Neural crest cell (in vitro differentiated cells): Measurements from ENCODE around the gene ZCCHC4.

GRCh38 chr4:25254888-25255514, 21.2 kb downstream of the PI4K2B start:
- PRO-cap = no peak

DNA sequence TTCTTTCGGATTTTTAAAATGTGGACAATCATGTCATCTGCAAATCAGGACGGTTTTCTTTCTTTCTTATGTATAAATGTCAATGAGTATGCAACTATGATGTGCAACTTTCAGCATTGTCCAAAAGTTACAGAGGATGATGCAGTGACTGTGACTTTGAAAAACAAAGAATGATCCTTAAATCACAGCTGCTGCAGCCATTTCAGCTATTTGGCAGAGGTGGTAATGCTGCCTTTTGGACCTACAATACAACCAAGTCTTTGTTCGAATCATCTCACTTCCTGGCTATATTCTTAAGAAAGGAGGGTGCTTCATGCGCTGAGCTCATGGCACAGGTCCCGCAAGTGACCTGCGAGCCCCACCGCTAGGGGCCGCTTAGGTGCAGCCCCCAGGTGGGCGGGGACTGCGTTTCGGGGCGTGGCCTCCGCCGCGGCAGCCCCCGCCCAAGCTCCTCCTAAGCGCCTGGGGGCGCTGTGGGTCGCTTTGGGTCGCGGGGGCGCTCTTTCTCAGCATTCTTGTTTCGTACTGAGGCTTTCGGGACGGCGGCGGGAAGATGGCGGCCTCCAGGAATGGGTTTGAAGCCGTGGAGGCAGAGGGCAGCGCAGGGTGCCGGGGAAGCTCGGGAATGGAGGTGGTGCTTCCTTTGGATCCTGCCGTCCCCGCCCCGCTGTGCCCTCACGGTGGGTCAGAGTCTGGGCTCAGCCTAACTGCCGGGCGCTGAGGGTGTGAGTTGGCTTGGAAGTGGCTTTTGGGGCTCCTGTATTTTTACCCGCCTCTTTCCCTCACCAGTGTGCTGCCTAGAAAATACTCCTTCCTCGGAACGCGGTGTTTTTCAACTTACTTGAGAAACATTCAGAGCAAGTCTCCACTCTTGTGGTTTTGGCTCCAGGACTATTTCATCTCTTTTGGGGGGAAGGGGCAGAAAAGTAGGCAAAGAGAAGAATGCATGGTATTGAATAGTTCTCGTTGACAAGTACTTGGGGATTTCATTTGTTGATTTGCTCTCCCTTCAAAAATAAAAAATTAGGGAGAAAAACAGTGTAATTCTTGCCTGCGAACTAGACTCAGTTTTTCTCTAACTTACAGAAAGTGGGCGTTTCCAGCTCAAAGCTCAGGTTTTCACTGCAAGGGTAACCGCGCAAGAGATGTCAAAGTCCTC, at the start of gene ZCCHC4:
Gene ZCCHC4 (plus strand): TSS at position 518 of the 1,159 bp plus-strand sequence.
- PRO-cap = bidirectional peak, plus-strand start at position 518 of the sequence, minus-strand start at position 262 of the sequence; bidirectional peak, plus-strand start at position 763 of the sequence, minus-strand start at position 806 of the sequence

- PRO-cap = no peak
Observed at GRCh38 chr4:25781935-25782653, 80.7 kb downstream of the SEL1L3 start.

GRCh38 chr4:25790012-25790627, 72.7 kb downstream of the SEL1L3 start:
- PRO-cap = no peak

DNA sequence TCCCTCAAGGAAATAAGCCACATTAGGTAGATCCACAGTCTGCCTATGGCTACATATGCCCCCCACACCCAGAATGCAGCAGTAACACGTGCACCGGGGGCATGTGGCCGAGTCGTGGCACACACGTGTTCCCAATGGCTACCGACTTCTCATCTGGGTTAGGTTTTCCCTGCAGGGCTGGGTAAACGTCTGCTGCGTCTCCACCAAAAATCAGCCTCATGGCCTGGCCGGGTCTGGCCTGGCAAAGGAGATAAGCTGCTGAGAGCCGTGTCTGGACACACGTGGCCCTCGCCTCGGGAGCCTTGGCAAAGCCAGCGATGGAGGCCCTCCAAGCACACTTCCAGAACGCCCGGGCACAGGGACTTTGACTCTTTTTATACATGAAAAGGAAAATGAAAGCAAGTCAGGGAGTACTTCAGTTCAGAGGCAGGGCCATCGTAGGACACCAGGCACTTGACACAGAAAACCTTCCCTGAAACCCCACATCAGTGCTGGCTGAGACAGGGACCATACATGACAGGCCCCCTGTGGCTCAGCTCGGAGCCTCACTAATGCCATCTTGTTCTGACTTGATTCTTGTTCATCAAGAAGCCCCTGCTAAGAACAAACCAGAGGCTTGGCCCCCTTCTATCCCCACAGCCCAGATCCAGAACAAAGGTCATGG, 19.1 kb downstream of the SEL1L3 start:
- PRO-cap = no peak

- PRO-cap = no peak
Observed at GRCh38 chr4:25847245-25847605, 15.6 kb downstream of the SEL1L3 start.

GRCh38 chr4:26362561-26363045, 41.8 kb downstream of the RBPJ start:
- PRO-cap = no peak

DNA sequence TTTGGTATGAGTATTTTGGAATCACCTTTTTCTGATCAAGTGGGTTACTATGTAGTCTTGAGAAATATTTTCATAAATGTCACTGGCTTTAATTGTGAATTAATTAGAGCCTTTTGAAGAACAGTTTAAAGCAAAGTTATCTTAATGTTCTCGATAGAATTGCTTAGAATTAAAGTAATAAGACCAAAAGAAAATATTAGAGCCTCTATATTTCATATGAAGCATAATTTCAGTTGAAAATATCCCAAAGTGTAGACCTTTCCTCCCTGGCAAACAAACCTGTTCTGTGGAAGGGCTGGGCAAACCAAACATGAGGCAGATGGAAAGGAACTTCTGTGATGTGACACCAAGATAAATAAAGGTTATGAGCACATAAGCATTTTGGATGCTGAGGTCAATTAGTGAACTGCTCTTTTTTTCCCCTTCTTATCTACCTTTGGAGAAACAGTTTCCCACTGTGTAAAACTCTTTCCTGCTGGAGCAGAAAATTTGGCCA, 109.7 kb upstream of the STIM2 start:
- PRO-cap = no peak

GRCh38 chr4:26863500-26863833, 2.8 kb downstream of the STIM2 start:
- PRO-cap = no peak

DNA sequence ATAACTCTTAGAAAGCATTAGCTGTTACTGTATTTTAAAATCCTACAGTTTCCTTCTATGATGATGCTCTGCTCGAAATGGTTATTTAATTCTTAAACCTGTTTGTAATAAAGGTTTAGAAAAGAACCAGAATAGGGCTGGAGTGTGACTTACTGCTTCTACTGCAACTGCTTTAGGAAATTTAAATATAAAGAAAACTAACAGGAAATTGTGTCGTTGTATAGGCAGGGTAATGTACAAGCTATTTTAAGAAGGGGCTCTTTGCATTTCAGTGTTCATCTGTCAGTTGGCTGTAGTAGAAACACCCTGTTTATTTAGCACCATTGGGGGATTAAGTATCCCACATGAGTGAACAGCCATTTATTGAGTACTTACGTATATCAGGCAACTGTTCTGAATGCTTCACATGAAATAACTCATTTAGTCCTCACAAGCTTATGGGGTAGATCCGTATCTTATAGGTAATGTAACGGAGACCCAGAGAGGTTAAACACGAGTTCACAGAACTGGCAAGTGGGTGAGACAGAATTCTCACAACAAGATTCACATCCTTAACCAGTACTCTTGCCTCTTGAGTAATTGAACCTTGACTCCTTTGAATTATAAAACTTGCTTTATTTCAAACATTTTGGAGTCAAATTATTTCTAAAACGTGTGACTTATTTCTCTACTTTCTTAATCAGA, 23.9 kb downstream of the STIM2 start:
- PRO-cap = no peak

DNA sequence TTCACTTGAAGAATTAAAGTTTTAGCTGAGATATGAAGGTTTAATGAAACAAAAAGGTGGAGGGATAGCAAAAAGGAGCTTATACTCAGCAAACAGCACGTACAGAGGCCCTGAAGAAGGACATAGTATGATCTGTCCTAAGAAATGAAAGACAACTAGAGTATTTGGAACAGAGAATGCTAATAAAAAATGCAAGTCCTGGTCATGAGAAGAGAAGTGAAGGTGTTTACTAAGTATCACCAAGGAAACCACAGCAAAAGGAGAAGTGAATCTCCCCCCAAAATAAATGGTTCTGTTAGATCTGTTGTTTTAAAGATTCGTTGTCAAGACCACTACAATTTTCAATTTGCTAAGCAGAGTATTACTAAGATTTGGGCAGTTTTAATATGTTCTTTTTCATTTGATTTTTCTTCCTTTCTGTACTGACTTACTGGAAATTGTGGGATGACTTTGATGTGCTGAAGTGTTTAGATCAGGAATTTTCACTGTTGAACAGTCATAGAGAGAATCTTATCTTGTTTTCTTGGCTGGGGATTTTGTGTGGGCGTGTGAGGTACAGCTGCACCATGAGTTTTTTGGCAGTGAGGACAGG, 132.0 kb downstream of the STIM2 start:
- PRO-cap = no peak

DNA sequence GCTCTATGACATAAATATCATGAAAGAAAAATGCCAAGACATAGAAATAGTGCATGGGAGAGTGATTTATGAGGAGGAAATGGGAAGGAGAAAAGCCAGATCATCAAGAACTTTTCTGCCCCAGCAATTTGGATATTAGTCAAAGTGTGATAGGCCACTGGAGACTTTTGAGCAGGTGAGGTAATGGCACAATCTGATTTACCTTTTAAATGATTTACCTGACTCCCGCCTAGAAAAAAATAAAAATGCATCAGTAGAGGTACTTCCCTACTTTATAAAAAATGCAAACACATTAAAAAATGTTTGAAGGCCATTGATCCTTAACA, 688.2 kb upstream of the PCDH7 start:
- PRO-cap = no peak

GRCh38 chr4:36228446-36229044, 15.8 kb downstream of the ARAP2 start:
- PRO-cap = no peak

DNA sequence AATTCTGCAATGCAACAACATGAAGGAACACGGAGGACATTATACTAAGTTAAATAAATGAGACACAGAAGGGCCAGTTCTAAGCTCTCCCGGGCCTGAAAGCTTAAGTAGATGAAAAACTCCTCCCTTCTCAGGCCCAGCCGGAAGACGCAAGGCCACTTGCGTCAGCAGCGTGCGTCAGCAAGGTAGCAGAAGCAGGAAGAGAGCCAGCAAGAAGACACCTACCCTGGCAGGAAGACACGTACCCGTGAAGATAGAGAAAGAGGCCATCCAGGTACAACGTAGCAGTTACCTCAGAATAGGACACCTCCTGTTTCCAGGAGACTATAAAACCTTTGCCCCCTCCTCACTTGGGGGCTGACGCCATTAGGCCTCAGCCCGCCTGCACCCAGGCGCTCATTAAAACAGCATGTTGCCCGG, 242.9 kb upstream of the NWD2 start:
- PRO-cap = no peak

DNA sequence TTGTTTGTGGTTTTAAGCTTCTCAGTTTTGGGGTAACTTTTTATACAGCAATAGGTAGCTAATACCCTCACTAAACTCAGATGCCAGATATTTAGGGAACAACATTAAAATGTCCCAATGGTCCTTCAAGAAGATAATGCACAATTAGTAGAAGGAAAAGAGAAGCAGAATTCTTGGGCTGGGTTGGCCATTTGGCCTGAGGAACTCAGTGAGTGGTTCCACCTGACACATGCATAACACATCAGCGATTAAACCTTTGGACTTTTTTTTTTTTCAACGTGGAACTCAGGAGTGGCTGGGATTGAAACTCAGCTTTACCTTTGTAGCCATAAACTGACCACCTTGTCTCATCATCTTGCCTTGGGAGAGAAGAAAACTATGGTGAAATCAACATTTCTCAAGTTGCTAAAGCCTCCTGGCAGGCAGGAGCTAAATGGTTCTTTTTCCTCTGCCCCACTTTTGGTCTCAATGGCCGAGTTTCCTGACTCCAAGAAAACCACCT, 16.2 kb downstream of the PTTG2 start:
- PRO-cap = no peak

DNA sequence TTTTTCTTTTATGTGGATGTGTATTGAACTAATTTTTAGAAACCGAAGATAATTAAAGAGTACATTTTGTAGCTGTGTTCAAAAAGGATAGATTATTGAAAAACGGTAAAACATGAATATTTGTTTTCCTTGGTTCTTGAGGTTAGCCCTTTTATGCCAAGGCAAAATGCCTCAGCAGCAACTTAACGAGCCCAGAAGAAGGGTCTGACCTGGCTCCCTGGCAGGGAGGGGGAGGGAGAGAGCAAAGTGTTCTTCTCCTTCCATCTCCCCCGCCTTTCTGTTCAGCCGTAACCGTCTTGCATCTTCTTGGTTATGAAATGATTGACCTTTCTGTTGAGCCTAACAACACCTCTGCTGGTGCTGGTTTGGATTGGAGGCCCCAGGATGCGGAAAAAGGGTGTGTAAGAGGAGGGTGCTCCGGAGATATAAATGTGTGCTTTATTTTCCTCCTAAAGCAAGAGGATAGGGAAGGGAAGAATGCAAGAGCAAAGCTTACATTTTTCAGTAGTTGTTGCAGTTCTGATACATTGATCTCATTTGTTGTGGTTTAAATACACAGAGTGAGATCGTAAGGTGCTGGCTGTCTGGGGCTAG, 44.7 kb downstream of the PTTG2 start:
- PRO-cap = no peak

DNA sequence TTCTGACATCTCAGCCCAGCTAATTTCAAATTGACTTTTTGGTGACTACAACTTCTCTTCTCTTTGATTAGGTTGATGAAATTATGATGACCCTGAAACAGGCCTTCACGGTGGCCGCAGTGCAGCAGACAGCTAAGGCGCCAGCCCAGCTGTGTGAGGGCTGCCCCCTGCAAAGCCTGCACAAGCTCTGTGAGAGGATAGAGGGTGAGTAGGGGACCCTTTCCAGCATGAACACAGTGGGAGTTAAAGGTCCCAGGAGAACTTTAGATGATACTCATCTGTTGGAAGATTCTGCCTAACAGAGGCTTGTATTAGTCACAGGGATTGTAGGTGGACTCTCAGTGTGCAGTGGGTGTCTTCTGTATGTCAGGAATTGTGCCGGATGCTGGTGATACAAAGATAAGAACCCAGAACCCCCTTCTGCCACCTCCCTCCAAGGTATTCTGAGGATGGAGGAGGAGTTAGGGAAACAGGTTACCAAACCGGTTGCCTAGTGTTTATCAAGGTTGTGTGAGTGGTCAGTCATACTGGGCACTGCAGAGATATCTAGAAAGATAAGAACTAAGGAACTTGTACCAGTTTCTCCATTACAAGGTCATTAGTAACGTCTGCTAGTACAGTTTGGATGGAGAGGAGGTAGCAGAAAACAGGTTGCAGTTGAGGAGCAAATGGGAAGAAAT, 61.5 kb downstream of the PTTG2 start:
- PRO-cap = no peak

- PRO-cap = no peak
Observed at GRCh38 chr4:38068922-38069640, 108.9 kb downstream of the PTTG2 start.

DNA sequence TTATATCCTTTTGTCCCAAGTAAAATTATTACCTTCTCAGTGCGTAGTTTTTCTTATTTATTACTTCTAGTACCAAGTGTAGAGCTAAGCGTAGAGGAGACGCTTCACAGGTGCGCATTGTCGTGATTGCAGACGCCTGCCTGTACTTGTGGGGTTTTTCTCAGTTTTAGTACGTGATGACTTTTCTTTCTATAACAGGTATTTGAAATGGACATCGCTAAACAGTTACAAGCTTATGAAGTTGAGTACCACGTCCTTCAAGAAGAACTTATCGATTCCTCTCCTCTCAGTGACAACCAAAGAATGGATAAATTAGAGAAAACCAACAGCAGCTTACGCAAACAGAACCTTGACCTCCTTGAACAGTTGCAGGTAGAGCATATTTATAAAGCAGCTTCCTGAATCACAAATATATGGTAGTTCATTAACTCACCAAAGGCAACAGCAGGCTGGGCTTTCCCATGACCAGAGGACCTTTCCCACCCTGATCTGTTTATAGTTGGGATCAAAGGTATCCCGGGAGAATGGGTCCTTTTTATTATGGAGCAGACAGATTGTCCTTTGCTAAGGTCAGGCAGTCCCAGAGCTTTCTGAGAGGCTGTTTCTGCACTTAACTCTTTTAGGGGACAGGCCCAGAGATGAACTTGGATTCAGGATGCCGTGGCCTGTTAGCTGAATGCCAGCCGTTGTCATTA, 172.8 kb downstream of the PTTG2 start:
- PRO-cap = no peak

DNA sequence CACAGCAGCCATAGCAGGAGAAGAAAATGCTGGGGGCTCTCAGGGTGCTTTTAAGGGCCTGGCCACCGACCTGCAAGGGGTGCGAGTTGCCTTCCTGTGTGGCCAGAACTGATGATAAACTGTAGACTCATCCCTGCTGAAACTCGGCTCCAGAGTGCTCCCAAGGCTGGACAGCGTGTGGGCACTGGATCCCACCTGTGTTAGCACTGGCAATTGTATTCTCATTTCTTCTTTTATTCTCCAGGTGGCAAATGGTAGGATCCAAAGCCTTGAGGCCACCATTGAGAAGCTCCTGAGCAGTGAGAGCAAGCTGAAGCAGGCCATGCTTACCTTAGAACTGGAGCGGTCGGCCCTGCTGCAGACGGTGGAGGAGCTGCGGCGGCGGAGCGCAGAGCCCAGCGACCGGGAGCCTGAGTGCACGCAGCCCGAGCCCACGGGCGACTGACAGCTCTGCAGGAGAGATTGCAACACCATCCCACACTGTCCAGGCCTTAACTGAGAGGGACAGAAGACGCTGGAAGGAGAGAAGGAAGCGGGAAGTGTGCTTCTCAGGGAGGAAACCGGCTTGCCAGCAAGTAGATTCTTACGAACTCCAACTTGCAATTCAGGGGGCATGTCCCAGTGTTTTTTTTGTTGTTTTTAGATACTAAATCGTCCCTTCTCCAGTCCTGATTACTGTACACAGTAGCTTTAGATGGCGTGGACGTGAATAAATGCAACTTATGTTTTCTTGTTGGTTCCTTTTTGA, 176.9 kb downstream of the PTTG2 start:
- PRO-cap = no peak